ENCODE data around the gene MAT1A.

DNA sequence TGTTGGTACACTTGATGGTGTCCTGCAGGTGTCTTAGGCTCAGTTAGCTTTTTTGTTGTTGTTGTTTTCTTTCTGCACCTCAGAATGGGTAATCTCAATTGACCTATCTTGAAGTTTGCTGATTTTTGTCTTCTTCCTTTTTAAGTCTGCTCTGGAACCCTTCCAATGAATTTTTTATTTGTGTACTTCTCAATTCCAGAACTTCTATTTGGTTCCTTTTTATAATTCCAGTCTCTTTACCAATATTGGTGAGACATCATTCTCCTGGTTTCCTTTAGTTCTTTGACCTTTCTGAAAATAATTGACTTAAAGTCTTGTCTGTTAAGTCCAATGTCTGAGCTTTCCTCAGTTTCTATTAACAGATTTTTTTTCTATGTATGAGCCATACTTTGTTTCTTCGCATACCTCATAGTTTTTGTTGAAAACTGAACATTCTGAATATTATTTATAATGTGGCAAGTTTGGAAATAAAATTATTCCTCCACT lies 16.9 kb downstream of the PLAC9 start:
- RRBS, 2 experiments: no CpG with 5 or more reads among the region's 1 CpG
CAGE:
- cytosol, long polyA minus RNA: no peak
- cytosol, long polyA plus RNA: no peak
- long polyA plus RNA: no peak
- nucleus, long polyA minus RNA: no peak
- nucleus, long polyA plus RNA: no peak

GRCh38 chr10:80167044-80167386 lies 34.5 kb downstream of the PLAC9 start:
- RRBS, 2 experiments: no CpG with 5 or more reads among the region's 10 CpGs
CAGE:
- cytosol, long polyA minus RNA: no peak
- cytosol, long polyA plus RNA: no peak
- long polyA plus RNA: no peak
- nucleus, long polyA minus RNA: no peak
- nucleus, long polyA plus RNA: no peak

DNA sequence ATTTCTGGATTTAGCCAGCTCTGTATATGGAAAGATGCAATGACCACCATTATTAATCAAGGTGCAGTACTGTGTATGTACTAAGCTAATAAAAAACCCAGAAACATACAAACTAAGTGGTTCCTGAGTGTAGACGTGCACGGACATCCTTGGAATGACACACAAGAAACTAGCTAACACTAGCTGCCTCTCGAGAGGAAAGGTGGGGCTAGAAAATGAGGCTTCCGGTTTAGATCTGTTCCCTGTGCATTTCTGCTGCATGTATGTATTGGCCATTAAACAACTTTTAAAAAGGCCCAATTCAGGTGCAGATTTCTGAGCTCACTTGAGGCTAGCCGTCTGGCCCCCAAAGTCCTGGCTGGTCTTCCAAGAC lies 29.1 kb downstream of the ANXA11 start:
- RRBS, 2 experiments: no CpG with 5 or more reads among the region's 5 CpGs
CAGE:
- cytosol, long polyA minus RNA: no peak
- cytosol, long polyA plus RNA: no peak
- long polyA plus RNA: no peak
- nucleus, long polyA minus RNA: no peak
- nucleus, long polyA plus RNA: no peak

DNA sequence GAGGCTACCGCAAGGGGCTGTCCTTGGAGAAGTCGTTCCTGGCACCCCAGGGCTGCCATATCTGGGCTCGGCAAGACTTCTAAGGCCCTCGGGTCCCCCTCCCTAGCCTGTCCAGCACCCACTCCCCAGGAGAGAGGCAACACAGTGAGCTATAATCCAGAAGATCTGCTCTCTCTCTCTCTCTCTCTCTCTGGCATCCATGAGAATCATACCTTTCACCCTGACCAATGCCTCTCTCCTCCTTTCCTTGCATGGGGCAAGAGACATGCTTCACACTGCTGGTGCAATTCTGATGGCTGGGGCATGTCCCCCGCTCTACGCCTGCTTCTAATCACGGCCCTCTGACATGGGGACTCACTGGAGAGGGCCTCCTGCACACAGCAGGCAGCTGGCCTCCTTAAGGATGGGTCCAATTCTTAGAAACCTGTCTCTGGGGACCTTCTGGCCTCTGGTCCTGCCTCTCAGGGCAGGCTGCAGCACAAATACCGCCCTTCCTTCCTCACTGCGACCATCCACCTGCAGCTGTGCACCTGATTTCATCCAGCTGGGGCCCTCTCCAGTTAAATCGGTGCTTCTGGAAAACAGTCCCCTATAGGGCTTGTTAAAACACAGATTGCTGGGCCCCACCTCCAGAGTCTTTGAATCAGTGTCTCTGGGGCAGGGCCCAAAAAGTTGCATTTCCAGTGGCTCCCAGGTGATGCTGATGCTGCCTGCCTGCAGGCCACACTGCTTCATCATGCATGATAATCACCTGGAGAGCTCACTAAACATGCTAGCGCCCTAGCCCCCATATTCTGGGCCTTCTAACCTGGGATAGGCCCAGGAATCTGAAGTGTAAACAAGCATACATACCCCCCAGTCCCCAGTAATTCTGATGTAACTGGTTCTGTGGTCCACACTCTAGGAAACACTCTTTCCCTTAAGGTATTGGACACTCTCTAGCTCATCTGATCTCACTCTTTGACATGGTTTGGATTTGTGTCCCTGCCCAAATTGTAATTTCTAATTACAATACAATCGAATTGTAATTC lies 27.0 kb downstream of the ANXA11 start:
- RRBS, 2 experiments: no CpG with 5 or more reads among the region's 12 CpGs
CAGE:
- cytosol, long polyA minus RNA: no peak
- cytosol, long polyA plus RNA: no peak
- long polyA plus RNA: no peak
- nucleus, long polyA minus RNA: no peak
- nucleus, long polyA plus RNA: no peak

GRCh38 chr10:80283198-80283982 lies 6.1 kb downstream of the MAT1A start:
- RRBS, 2 experiments: no CpG with 5 or more reads among the region's 13 CpGs
CAGE:
- cytosol, long polyA minus RNA: no peak
- cytosol, long polyA plus RNA: no peak
- long polyA plus RNA: no peak
- nucleus, long polyA minus RNA: no peak
- nucleus, long polyA plus RNA: no peak

DNA sequence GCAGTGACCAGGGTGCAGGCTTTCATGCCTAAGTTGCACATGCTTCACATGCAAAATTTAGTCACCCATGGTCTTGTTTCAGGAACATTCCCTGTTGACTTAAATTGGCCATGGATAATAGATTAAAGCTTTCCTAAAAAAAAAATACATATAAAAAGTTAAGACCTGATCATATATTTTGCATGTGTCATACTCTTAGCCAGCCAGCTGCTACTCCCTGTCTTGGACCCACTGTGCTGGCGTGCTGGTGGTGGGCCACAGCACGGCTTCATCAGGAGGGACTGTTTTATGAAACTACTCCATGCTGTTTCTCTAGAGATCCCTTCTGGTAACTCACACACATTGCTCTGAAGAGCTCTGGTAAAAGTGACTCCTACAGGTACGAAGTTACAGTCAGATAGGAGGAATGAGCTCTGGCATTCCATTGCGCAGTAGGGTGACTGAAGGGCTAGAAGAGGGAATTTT lies 778 bp downstream of the MAT1A start:
- RRBS, 2 experiments: no CpG with 5 or more reads among the region's 4 CpGs
CAGE:
- cytosol, long polyA minus RNA: no peak
- cytosol, long polyA plus RNA: no peak
- long polyA plus RNA: no peak
- nucleus, long polyA minus RNA: no peak
- nucleus, long polyA plus RNA: no peak

DNA sequence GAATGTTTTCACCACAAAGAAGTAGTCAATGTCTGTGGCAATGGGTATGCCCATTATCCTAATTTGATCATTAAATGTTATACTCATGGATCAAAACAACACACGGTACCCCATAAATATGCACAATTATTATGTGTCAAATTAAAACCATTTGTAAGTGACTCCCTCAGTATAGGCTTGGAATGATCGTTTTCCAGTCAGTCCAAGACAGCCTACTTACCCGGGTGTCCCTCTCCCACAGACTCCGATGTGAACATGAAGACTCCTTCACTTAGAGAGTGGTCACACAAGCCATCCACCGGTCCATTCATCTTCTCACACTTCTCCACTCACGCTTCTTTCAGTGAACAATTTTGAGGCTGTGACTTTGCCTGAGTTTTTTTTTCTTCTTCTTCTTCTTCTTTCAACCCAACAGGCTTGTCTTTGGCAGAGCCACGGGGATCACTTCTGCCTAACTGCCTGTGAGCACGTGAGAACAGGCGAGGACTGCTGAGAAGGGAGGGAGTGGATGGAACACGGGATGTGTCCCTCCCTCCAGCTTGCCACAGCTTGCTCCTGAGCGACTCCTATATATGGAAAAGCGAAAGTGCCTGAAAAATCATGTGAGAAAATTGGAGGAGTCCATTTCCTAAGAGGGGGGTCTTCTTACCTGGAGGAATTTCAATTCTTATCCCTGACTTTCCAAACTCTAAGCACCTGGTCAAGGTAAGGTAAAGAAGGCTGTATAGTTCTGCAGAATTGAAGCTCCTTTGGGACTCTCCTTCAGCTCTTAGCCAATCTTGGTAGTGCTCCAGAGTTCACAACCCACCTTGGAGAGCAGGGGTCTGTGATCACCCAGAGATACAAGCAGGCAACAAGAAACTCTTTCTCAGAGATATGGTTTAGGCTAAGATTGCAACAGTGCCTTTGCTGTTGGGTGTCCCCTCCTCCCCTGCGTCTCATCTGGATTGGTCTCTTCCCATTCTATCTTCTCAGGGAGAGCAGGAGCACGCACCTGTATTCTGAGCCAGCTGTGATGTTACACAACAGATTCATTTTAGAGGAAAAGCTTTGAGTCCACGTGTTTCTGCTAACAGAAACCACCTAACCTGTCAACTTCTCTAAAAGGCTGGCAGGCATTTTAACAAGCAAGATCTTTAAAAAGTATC lies at the start of gene MAT1A:
MAT1A (minus strand) TSS at position 546 of the 1,148 bp plus-strand sequence.
- RRBS, 2 experiments: 24 to 34% methylated on average over 3 of the region's 15 CpGs
CAGE:
- cytosol, long polyA minus RNA: start-site peak on the minus strand centred at position 436 of the sequence, 163 bp wide, 290 reads
- cytosol, long polyA plus RNA: start-site peak on the minus strand centred at position 486 of the sequence, 123 bp wide, 1,743 and 1,109 reads in 2 replicates
- long polyA plus RNA: start-site peak on the minus strand centred at position 482 of the sequence, 129 bp wide, 875 and 1,077 reads in 2 replicates
- nucleus, long polyA minus RNA: no peak
- nucleus, long polyA plus RNA: start-site peak on the minus strand centred at position 482 of the sequence, 129 bp wide, 1,388 and 1,414 reads in 2 replicates

DNA sequence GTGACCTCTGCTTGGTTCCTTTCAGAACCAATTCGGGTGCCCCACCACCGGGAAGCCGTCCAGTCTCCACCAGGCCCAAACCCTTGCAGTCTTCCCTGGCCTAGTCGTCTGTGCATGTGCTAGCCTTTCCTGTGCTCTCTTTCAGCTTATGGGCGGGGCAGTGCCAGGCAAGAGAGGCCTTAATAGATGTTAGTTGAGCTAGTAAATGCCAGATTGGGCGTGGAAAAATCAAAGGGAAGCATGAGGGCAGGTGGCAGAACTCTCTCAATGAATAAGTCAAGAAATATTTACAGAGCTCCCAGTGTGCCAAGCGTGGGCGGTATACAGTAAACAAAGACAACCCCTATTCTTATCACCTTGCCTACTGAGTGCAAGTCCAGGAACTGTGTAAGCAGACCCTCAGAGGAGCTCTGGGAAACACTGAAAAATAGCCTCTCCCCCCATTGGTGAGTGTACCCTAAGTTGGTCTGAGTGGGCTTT lies 1.1 kb downstream of the DYDC2 start:
- RRBS, 2 experiments: no CpG with 5 or more reads among the region's 8 CpGs
CAGE:
- cytosol, long polyA minus RNA: no peak
- cytosol, long polyA plus RNA: no peak
- long polyA plus RNA: no peak
- nucleus, long polyA minus RNA: no peak
- nucleus, long polyA plus RNA: no peak

- RRBS, 2 experiments: no CpG with 5 or more reads among the region's 7 CpGs
CAGE:
- cytosol, long polyA minus RNA: no peak
- cytosol, long polyA plus RNA: no peak
- long polyA plus RNA: no peak
- nucleus, long polyA minus RNA: no peak
- nucleus, long polyA plus RNA: no peak
These were observed 6.8 kb downstream of the TSPAN14 start for GRCh38 chr10:80460683-80461475.

DNA sequence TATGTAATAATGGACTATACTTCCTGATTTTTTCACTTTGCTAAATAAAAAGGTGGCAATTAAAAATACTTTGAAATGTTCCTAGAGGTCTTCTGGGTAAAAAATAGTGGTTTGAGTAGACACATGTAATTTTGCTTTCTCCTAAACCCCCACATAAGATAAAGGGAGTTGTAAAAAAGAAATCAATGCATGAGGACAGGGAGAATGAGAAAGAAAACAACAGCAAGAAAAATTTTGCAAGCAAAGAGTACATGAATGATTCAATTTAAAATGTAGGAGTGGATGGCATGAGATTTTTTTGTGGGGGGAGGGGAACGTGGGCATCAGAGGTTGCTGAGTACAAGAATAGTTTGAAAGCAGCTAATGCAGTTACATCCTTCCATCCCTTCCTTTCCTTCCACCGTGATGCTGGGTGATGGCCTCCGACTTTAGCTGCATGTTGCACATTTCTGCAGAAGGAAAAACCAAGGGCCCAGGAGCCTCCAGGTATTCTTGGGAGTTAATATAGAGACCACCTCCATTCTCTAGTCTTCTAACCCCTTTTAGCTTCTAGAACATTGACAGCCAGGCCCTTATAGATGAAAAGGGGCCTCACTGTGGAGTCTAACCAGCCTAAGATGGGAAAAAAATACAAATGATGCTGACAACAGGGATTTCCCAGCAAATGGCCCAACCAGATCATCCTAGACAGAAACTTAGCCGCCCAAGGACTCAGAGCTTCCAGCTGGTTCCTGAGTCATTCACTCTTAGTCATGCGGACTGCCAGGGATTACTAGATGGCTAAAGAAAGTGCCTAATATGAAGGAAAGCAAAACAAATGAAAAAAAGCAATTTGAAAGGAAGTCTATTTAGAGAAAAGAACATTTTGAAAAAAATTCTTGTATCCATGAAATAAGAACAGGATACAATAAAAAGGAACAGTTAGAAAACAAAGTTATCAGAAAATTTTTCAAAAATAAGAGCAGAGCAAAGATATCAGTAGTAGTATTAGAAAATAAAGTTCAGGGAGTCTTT lies 23.5 kb downstream of the TSPAN14 start:
- RRBS, 2 experiments: no CpG with 5 or more reads among the region's 5 CpGs
CAGE:
- cytosol, long polyA minus RNA: no peak
- cytosol, long polyA plus RNA: no peak
- long polyA plus RNA: no peak
- nucleus, long polyA minus RNA: no peak
- nucleus, long polyA plus RNA: no peak

DNA sequence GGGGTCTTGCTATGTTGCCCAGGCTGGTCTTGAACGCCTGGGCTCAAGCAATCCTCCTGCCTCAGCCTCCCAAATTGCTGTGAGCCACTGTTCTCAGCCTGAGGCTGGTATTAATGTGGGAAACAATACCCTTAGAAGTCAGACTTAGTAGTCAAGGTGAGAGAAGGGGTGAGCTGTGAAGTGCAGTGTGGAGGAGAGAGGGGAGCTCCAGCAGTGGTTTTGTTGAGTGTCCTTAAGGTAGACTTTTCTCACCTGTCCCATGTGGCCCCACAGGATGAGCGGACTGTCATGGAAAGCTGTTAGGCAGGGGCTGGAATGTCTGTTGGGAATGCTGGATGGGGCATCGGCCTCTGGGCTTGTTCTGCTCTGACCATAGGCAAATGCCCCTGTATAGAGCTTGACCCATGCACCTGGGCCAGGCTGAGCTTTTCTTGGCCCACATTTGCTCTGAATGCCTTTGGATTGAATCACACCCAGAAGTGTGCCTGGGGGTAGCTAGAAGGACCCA lies 36.3 kb upstream of the SH2D4B start:
- RRBS, 2 experiments: no CpG with 5 or more reads among the region's 3 CpGs
CAGE:
- cytosol, long polyA minus RNA: no peak
- cytosol, long polyA plus RNA: no peak
- long polyA plus RNA: no peak
- nucleus, long polyA minus RNA: no peak
- nucleus, long polyA plus RNA: no peak

- RRBS, 2 experiments: no CpG with 5 or more reads among the region's 16 CpGs
CAGE:
- cytosol, long polyA minus RNA: no peak
- cytosol, long polyA plus RNA: no peak
- long polyA plus RNA: no peak
- nucleus, long polyA minus RNA: no peak
- nucleus, long polyA plus RNA: no peak
These were observed 35.7 kb upstream of the SH2D4B start for GRCh38 chr10:80501823-80502648.

DNA sequence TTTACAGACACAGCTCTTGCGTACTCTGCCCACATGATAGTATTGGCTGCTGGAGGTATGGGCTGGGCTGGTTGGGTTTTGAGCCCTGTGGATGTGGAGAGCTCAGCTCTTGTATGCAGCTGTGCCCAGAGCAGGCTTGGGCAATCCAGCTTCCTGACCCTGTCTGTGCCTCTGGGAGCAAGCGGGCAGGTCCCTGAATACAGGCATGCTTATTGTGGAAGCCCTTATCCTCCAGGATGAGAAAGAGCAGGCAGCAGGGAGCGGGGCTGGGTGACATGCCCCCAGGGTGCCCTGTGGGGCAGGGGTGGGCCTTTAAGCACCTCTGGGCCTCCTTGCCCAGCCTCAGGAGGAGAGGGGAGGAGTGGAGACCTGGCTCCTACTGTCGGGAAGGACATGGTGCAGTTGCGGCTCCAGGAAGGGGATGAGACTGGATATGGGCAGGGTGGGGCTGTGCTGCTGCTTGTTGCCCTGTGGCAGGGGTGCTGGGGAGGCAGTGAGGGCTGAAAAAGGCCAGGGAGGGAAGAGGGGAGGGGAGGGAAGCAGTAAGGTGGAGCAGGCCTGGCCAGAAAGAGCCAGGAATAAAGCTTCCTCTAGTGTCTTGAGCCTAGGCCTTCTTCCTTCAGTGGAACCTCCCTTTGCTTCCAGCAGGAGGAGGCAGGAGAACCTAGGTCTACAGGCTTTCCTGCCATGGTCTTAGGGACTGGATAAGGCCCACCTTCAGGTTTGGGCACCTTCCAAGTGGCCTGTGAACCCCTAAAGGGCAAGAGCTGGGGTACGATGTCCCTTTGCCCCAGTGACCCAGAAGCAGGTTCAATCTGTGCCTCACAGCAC lies 32.6 kb upstream of the SH2D4B start:
- RRBS, 2 experiments: no CpG with 5 or more reads among the region's 6 CpGs
CAGE:
- cytosol, long polyA minus RNA: no peak
- cytosol, long polyA plus RNA: no peak
- long polyA plus RNA: no peak
- nucleus, long polyA minus RNA: no peak
- nucleus, long polyA plus RNA: no peak

DNA sequence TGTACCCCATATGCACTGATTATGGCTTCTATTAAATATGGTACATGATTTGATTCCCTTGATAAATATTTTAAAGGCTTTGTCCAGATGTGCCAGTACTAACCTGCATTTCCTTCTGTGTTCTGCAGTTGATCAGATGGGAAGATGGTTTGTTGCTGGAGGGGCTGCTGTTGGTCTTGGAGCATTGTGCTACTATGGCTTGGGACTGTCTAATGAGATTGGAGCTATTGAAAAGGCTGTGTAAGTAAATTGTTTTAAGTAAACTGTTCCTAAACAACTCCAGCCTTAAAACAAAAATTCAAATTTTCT lies 4.5 kb downstream of the GHITM start:
CAGE:
- cytosol, long polyA minus RNA: no peak
- cytosol, long polyA plus RNA: no peak
- long polyA plus RNA: no peak
- nucleus, long polyA minus RNA: no peak
- nucleus, long polyA plus RNA: no peak

DNA sequence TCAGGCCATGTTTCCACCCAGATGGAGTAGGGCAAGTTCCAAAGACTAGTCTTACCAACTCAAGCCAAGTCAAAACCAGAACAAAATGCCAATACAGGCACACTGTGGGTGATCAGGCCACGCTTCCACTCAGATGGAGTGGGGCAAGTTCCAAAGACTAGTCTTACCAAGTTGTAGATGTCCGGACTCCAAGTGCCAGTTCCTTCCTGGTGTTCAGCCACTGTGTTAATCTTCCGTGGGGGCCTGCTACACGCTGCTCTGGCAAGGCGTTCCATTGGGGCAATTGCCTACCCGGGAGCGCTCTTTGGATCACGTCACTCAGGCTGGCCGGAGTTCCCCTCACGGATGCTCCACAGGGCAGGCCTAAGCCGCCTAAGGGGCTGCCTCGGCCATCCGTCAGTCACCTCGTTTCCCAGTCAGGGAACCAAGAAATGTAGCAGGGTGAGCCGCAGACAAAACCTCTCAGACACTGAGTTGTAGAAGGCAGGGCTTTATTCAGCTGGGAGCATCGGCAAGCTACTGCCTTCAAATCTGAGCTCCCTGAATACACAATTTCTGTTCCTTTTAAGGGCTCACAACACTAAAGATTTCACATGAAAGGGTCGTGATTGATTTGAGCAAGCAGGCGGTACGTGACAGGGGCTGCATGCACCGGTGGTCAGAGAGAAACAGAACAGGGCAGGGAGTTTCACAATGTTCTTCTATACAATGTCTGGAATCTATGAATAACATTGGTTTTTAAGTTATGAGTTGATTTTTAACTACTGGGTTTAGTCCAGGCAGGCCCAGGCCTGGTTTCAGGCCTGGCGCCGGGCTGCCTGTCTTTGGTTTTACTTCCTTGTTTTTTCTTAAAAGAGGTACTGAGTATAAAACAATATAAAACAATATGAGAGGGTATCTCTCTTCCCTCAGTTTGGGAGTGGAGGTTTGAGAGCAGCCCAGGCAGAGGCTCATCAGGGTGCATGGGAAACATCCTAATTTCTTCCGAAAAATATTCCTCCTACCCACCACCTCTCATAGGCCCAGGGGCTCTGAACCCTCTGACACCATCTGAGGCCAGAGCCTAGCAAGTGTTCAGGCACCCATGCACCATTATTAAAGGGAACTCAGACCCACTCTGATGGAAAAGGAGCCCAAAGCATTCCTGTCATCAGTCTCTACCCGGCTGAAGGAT lies 1.7 kb upstream of the GPR15LG start:
- RRBS, 2 experiments: no CpG with 5 or more reads among the region's 24 CpGs
CAGE:
- cytosol, long polyA minus RNA: no peak
- cytosol, long polyA plus RNA: no peak
- long polyA plus RNA: start-site peak on the minus strand centred at position 518 of the sequence, 51 bp wide, 44 and 67 reads in 2 replicates
- nucleus, long polyA minus RNA: no peak
- nucleus, long polyA plus RNA: start-site peak on the minus strand centred at position 521 of the sequence, 60 bp wide, 22 and 19 reads in 2 replicates

- RRBS, 2 experiments: no CpG with 5 or more reads among the region's 2 CpGs
CAGE:
- cytosol, long polyA minus RNA: no peak
- cytosol, long polyA plus RNA: no peak
- long polyA plus RNA: no peak
- nucleus, long polyA minus RNA: no peak
- nucleus, long polyA plus RNA: no peak
These were observed 373.4 kb downstream of the GRID1 start for GRCh38 chr10:85993091-85993759.

GRCh38 chr10:86664538-86665631 lies 3.4 kb upstream of the LDB3 start:
- RRBS, 2 experiments: no CpG with 5 or more reads among the region's 15 CpGs
CAGE:
- cytosol, long polyA minus RNA: no peak
- cytosol, long polyA plus RNA: no peak
- long polyA plus RNA: no peak
- nucleus, long polyA minus RNA: no peak
- nucleus, long polyA plus RNA: no peak

DNA sequence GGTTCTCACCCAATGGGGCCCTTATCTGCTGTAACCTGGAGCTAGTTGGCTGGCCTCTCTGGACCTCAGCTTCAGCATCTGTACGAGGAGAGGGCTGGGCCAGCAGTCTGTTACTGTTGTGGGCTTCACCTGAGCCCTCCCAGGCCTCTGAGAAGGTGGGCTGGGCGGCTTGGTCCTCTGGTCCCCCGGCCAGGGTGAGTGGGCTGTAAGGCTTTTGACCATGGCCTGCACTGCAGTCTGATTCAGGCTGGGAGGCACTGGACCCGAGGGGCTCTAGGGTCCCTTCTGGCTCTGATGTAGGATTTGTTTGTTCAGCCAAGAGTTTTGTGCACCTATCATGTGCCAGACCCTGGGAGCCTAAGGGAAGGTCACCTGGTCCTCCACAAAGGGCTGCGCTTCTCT lies 22.5 kb downstream of the LDB3 start:
- RRBS, 2 experiments: no CpG with 5 or more reads among the region's 5 CpGs
CAGE:
- cytosol, long polyA minus RNA: no peak
- cytosol, long polyA plus RNA: no peak
- long polyA plus RNA: no peak
- nucleus, long polyA minus RNA: no peak
- nucleus, long polyA plus RNA: no peak

- RRBS, 2 experiments: no CpG with 5 or more reads among the region's 7 CpGs
CAGE:
- cytosol, long polyA minus RNA: no peak
- cytosol, long polyA plus RNA: no peak
- long polyA plus RNA: no peak
- nucleus, long polyA minus RNA: no peak
- nucleus, long polyA plus RNA: no peak
These were observed 12.7 kb downstream of the ADIRF start for GRCh38 chr10:86980820-86981538.

DNA sequence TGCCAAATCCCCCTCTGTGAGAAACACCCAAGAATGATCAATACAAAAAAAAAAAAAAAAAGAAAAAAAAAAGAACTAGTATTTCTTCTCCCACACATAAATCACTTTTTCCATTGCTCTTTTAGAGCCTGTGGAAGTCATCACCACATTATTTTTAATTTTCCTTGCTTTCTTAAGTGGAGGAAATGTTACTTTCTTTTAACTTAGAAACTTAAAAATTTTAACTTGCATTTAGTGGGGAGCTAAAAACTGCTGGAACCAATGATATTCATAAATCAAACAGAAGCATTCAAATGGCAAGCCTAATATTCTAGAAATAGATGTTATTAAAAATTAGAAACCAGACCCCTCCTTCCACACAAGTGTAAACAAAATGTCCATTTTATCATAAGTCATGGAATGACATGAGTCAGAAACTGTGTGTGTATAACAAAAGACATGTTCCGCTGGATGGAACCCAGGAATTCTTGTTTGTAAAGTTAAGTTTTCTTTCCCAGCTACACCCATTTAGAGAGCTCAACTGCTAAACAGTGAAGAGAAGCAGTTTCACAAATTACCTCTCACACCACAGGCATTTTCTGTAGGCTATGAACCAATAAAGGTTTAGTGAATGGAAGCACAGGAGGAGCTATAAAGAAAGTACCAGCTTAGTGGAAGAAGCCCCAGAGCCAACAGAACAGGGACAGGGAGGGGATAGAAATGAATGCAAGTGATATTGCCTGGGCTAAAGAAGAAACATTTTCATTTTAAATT lies 12.6 kb downstream of the GLUD1 start:
- RRBS, 2 experiments: no CpG with 5 or more reads among the region's 1 CpG
CAGE:
- cytosol, long polyA minus RNA: no peak
- cytosol, long polyA plus RNA: no peak
- long polyA plus RNA: no peak
- nucleus, long polyA minus RNA: no peak
- nucleus, long polyA plus RNA: start-site peak on the minus strand centred at position 363 of the sequence, 33 bp wide, 50 and 26 reads in 2 replicates